AG09309 (cell line): Measurements from ENCODE around the genes TNFSF13B and MYO16.

GRCh38 chr13:101417074-101417531 is 795 bp upstream of the NALCN start:
- RRBS = no CpG with 5 or more reads among the region's 2 CpGs

- RRBS = no CpG with 5 or more reads among the region's 2 CpGs
Measured at GRCh38 chr13:101489759-101490242, 37.3 kb downstream of the ITGBL1 start.

- RRBS = no CpG with 5 or more reads among the region's 4 CpGs
Measured at GRCh38 chr13:101740018-101740217, 176.8 kb downstream of the FGF14 start.

DNA sequence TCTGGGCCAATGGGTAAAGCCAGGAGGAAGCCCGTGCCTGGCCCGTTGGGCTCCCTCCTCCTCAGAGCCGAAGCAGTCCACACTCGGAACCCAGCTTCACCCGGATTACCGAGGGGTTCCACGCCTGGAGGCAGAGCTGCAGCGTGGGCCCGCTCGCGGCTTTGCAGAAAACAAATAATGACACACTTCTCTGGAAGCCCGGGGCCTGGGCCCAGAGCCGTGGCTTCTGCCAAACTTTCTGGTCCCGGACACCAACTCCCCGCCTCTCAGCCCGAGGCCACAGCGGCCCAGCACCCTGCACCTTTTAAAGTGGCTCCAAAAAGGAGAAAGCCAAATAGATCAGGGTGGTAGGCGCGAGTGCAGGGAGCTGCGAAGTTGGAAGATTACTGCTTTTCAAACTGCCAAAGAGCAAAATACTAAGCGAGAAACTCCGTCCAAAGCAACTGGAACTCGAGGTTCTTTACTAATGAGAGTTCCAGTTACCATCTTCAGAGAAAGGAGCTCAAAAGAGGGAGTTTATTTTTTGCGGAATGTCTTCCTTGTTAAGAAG is 202.0 kb upstream of the TPP2 start:
- RRBS = 3% methylated on average over 8 of the region's 24 CpGs

DNA sequence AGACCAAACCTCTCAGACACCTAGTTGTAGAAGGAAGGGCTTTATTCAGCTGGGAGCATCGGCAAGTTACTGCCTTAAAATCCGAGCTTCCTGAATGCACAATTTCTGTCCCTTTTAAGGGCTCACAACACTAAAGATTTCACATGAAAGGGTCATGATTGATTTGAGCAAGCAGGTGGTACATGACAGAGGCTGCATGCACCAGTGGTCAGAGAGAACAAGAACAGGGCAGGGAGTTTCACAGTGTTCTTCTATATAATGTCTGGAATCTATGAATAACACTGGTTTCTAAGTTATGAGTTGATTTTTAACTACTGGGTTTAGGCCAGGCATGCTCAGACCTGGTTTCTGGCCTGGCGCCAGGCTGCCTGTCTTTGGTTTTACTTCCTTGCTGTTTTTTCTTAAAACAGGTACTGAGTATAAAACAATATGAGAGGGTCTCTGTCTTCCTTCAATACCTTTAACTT is 156.6 kb upstream of the TPP2 start:
- RRBS = no CpG with 5 or more reads among the region's 3 CpGs

GRCh38 chr13:102680224-102680873 is 14.5 kb downstream of the METTL21C start:
- RRBS = no CpG with 5 or more reads among the region's 4 CpGs

DNA sequence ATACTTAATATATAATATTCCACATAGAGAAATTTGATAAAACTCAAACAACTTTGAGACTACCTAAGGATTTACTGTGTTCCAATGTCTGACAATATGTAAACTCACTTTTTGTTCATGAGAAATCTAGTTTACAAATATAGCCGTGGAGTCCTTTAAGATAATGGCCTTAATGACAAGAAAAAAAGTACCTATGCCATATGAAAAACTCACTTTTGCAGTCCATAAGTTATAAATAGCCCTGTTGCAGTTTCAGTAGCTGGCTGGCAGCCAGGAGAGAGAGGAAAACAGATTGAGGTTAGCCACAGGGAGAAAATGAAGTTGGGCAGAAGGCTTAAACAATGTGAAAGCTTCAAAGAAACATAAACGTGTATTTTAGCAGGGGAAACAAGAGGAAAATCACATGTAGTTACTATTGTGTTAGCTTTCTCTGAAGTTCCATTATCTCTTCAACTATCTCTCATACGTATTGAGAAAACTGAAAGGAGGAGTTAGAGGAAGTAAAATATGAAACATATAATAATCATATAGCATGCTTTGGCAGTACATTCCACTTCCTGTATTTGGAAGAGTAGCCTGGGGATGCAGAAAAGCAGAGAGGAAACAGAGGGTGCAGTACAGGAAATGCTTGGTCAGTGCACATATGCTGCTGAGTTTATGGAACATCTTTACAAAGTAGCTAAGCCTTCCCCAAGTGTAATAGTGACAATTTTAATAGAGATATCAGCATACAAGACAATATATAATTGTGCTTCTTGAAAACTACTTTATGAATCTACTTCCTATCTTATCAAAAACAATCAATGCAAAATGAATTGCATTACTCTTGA is 481.5 kb upstream of the DAOA start:
- RRBS = no CpG with 5 or more reads among the region's 3 CpGs

- RRBS = no CpG with 5 or more reads among the region's 6 CpGs
Measured at GRCh38 chr13:105139354-105139714, 326.5 kb upstream of the DAOA start.

DNA sequence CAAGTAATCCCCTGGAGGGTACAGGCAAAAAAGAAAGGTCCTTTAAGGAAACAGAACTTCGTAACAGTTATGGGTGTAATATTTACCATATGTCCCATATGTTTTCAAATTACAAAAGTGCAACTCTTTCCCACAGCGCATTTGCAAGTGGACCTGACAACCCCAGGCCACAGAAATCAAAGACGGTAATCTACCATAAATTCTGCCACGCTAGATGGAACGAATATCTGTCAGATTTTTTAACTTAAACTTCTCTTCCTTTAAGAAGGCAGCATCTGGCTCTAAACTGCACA is 436.0 kb downstream of the EFNB2 start:
- RRBS = no CpG with 5 or more reads among the region's 5 CpGs

DNA sequence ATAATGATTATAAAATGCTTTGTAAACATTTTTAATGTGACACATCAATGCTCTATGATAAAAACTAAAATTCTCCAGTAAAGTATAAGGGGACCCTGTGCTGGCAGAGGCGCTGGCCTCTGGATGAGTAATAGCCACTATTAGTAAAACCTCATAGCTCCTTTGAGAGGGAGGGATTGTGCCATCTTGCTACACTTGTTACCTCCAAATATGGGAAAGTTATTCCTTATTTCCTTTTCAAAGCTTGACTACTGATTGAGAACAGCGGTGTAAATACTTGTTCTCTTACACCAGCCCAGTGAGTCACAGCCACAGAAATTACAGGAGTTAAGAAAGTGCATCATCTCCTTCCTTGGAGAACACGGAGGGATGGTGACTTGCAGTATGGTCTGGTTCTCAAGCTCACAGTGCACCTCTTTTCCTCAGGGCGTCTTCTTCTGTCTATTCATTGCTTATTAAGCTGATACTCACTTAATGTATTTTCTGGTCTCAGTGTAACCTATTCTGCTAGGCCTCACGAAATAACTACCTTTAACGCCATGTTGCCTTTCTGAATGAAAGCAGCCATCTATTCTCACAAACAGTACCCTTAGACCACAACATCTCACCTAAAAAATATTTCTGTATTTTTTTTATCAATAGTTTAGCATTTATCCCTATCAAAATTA is 378.9 kb downstream of the EFNB2 start:
- RRBS = no CpG with 5 or more reads among the region's 6 CpGs

DNA sequence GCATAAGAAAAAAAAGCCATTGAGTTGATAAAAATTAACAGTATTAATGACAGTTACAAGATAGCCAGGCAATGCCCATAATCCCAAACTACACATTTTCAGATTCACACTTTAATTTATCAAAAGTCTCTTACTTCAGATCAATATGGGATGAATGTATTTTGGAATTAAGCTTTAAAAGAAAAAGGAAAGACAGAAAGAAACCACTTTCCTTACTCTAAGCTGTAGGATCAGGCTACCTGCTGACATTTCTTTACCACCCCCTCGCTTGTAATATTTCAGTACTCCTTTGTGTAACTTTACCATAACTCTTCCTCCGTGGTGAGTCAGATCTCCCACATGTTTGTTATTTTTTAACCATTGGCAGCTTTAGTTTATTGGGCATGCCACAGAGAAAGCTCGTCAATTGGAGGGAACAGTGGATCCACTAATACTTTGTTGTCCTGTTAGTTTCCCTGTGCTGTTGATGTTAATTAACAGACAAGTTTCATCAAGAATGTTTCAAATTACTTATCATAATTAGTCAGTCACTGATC is 22.6 kb downstream of the EFNB2 start:
- RRBS = no CpG with 5 or more reads among the region's 3 CpGs

- RRBS = no CpG with 5 or more reads among the region's 5 CpGs
Measured at GRCh38 chr13:106513355-106514054, 22.0 kb downstream of the EFNB2 start.

- RRBS = no CpG with 5 or more reads among the region's 15 CpGs
Measured at GRCh38 chr13:106530262-106531144, 5.0 kb downstream of the EFNB2 start.

DNA sequence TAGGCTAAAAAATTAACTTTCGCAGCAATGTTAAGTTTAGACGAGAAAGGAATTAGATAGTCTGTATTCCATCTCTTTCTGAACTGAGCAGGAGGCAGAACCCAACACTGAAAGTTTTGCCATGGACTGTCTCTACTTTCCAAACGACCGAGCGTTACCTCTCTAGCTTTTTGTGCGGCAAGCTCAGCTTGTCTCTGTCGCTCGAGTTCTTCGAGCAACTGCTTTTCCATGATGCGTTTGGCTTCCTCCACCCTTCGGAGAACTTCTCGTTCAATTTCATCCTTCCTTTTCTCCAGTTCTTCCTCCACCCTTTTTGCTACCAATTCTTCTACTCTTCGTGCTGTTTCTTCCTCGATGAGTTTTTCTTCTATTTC is 8.7 kb downstream of the ARGLU1 start:
- RRBS = no CpG with 5 or more reads among the region's 14 CpGs

GRCh38 chr13:106570268-106570999 is 2.5 kb upstream of the ARGLU1 start:
- RRBS = no CpG with 5 or more reads among the region's 16 CpGs

- RRBS = 19% methylated on average over 4 of the region's 19 CpGs
Measured at GRCh38 chr13:108269381-108270631, at the start of gene TNFSF13B. TSS of gene TNFSF13B (plus strand) at chr13:108269718.

DNA sequence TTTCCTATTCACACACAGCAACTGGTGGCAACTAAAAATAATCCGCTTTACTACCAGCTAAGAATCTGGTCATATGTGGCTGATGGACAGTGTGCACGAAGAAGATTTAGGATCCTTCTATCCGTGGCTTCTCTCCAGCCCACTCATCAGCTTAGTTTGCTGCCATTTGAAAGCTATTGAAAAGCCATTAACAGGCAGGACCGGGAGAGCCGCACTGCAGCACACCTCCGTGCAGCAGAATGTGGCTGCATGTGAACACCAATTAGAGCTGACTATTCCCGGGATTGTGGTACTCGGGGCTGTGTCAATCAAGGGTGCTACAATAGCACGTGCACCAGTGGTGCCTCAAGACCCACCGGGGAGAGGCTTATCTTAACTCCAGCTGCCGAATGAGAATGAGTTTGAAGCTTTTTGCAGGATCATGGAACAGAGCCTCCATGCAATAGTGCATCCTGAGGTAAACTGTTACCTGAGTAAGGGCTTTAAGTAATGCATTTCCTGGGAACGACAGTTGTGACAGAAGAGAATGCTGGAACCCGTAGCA is at the start of gene MYO16:
MYO16 (plus strand) TSS at position 334 of the 544 bp plus-strand sequence.
- RRBS = 3% methylated on average over 7 of the region's 13 CpGs

- RRBS = no CpG with 5 or more reads among the region's 17 CpGs
Measured at GRCh38 chr13:109154089-109155017, 524.9 kb downstream of the MYO16 start.

DNA sequence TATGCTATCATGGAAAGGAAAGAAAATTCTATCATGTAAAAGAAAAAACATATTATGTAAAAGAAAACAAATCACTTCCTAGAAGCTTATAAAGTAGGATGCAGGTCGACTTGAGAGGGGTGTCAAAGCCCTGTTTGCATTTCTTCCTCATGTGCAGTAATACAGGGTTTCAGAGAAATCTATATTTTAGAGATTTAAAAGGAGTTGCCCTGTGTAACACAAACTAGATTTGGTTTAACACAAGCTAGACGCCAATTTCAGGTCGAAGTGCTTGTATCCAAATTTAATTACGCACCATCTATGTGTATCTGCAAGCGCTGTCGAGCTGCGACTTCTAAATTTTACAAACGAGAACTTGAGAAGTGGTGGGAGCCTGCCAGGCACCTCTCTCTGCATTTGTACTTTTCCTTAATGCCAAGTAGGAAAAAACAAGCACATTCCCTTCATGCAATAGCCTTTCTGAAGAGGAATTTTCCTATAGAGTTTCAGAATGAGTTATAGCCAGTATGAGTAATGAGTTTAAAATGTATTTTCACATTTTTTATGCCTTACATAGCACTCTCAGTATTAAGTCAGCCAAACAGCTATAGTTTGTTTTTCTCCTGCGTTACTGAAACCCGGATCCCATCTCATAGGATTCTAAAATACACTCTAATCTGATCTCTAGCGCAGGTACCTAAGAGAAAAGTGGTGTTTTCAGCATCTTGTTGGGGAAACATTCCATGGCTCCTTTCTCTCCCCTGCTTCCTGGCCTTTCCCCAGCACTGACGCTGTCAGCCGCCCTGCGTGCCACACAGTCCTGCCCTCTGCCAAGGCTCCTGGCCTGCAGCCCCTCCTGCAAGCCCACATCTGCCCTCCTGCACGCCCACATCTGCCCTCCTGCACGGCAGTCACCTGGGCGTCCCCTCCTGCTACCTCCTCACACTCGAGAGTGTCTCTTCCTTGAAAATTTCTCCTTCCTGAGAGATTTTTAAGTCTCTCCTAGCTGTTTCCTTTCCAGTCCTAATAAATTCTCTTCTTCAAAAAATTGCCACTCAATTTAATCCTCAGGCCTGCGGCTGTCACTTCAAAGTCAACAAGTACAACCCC is 526.9 kb downstream of the MYO16 start:
- RRBS = no CpG with 5 or more reads among the region's 19 CpGs

- RRBS = no CpG with 5 or more reads among the region's 10 CpGs
Measured at GRCh38 chr13:109243525-109244378, 542.6 kb downstream of the IRS2 start.